Vermiform appendix (tissue), 1 donor: ENCODE results near the gene DET1.

DNA sequence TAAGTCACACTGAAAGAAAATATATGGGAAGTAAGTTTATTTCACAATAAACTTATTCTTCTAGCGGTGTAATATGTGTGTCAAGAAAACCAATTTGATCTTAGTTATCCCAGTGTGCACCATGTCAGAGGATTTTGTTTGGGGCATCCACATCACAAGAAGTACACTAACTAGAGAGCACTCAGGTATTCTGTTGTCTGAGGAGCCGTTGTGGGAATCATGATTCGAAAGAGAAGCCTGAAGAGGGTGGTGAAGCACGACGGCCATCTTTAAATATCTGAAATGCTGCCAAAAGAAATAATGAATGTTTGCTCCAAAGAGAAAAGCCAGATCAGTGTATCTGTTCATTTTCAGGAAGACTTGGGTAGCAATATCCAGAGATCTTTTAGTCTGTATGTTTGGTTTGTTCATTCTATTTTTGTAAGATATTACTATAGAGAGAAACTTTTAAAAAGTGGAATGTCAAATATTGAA lies 180.7 kb downstream of the KLHL25 start:
- PRO-cap, result no peak

- PRO-cap, result no peak
Measured at GRCh38 chr15:85617834-85618350, 176.8 kb downstream of the KLHL25 start.

DNA sequence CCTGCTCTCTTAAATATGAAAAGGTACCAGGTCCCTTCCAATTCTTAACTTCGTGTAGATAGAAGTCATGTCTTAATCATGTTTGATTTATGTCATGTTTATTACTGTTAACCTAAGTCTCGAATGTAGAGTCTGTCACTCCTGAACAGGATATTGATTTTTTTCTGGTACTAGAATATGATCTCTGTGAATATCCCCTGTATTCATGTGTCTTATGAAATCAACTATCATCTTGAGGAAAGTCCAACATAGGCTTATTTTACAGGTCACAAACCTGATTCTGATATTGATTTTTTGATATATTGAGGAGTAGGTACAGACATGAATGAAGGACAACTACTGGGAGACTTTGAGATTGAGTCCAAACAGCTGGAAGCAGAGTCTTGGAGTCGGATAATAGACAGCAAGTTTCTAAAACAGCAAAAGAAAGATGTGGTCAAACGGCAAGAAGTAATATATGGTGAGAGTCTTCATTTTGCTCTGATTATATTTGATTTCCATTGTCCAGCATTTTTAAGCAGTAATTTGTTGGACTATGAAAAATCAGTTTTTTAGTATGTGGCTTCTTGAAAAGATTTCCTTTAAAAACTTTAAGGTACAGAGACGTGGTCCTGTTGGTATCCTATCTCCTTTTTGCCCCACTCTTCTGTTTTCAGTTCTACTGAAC lies 76.9 kb downstream of the KLHL25 start:
- PRO-cap, result no peak

- PRO-cap, result no peak
Measured at GRCh38 chr15:85746916-85747862, 47.5 kb downstream of the KLHL25 start.

DNA sequence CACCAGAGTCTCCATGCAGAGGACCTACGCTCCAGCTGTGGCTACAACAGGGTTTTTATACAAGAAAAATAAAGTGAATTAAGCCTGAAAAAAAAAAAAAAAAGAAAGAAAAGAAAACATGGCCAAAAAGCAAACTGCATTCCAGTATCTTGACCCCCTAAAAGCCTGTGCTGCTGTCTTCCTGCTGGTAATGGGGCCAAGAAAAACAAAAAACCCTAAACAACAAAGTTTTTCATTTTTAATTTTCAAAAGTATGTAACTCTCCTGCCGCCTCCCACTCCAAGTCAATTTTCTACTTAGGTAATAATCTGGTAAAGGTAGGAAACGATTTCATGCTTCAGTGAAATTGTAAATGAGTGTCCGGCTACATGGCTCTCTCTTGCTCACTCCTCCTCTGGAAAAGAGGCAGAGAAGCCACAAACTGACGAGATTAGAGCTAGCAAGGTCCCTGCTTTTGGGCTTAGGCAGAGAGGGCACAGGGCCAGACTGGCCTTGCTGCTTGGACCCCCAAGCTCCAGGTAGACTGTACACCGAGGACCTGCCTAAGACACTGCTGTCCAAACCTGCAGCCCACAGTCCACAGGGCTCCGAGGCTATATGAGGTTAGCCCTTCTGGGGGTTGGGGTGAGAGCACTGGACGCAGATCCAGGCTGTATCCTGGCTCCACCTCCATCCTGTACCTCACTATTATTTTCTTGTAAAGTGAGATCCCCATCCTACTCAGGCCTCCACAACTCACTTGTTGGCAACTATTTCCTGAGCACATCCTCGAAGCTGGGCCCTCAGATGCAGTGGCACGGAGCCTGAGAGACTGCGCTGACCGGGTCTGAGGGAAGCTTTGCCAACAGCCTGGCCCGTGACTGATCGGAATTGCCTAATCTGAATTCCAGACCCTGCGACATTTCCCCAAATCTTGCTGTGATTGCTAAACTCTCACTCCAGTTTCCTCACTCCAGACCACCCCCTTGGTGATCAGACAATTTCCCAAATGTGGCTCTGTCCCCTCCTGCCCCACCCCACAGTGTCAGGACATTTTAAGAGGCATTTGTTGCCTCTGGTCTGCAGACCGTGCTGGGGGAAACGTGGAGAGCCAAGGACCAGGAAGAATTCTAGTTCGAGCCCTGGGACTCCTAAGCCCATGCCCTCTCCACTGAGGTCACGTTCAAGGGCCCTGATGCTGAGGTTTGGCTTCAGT lies 23.2 kb downstream of the KLHL25 start:
- PRO-cap, result no peak

- PRO-cap, result no peak
Measured at GRCh38 chr15:85780643-85781047, 14.1 kb downstream of the KLHL25 start.

DNA sequence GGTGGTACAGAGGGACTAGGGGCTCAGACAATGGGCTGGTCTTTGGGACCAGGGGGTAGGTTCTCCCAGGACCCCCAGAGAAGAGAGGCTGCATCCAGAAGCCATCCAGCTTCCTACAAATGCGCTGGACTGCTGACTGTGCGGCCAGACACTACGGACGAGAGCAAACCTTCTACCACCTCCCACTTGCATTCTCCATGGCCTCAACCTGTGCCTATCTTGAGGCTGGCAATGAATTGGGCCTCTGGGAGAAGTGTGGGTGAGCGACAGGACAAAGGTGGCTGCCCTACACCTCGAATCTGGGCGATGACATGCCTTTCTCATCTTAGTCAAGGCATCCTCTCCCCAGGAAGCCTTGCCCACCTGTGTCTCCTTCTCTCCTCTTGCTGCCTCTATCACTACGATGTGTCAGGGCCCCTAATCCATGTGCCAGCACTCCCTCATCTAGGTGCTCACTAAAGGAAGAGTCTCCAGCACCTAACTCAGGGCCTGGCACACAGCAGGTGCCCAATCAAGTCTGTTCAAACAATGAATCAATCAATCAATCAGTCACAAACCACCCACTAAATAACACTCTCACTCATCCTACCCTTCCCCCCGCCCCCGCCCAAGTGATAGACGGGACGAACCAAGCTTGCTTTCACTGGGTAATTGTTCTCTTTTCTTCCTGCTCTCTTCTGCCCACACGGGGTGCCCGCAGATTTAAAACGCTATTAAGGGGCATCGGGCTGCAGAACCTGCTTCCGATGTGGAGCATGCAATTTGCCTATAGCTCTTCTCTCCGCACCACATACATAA lies 2.1 kb downstream of the KLHL25 start:
- PRO-cap, result no peak

DNA sequence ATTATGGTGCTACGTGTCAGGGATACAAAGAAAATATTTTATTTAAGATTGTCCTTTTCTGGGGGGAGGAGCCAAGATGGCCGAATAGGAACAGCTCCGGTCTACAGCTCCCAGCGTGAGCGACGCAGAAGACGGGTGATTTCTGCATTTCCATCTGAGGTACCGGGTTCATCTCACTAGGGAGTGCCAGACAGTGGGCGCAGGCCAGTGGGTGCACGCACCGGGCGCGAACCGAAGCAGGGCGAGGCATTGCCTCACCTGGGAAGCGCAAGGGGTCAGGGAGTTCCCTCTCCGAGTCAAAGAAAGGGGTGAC lies 448.3 kb downstream of the AGBL1 start:
- PRO-cap, result no peak

GRCh38 chr15:87463942-87464266 lies 792.6 kb downstream of the NTRK3 start:
- PRO-cap, result no peak

DNA sequence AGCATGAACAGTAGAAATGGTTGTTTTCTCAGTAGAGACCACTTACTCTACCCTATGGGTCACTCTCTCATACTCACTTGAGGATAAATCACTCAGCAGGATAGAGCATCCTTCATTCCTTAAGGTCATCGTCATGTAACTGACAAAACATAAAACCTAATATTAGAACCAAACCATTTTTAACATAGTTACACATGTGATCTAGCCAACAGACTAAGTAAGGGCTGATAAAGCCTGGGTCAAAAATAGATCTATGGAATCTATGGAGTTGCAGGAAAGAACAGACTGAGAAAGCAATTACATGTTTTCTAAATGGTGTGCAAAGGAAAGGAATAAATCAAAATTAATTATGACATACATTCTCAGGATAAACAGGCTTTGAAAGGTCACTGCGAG lies 769.0 kb downstream of the NTRK3 start:
- PRO-cap, result no peak

- PRO-cap, result no peak
Measured at GRCh38 chr15:88248982-88249516, 7.5 kb downstream of the NTRK3 start.

DNA sequence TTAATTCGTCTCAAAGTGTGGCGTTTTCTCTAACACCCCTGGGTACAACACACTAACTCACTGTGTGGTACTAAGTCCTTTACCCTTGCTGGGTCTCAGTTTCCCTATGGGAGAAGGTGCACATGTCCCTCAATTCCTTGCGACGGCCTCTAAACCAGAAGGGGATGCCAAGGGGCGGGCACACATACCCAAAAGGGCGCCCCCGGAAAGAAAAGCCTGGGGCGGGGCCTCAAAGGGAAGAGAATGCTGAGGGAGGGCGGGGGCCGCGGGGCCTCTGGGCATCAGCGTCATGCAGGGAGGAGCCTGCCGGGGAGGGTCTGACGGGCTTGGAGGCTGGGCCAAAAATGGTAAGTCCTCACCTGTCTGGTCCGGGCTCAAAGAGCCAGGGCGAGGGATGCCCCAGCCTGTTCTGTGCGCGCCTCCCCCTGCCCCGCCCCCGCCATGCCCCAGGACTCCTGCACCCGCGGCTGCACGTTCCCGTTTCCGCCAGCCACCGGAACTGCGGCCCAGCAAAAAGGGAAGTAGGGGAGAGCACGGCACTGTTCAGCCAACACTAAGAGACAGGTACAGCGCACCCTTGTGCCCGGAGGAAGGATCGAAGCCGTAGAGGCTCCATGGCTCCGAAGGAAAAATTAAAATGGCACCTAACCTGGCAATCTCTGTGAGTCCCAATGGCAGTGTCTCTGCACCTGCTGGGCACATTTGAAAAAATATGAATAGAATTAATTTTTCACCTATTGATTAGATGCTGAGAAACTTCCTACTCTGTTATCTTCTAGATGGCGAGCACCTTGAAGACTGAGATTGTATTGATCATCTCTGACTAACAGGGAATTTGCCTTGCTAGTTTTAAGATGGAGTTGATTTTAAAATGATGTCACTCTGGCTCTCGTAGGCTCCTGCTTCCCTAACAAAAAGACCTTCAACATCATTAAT lies at the start of gene DET1:
TSS of gene DET1 (minus strand) at position 501 of the 936 bp plus-strand sequence.
- PRO-cap, result bidirectional peak, plus-strand start at position 377 of the sequence, minus-strand start at position 166 of the sequence; bidirectional peak, plus-strand start at position 635 of the sequence, minus-strand start at position 485 of the sequence

- PRO-cap, result no peak
Measured at GRCh38 chr15:88570984-88571872, 24.7 kb upstream of the DET1 start.

GRCh38 chr15:88635123-88635478 lies 3.7 kb upstream of the ISG20 start:
- PRO-cap, result no peak

GRCh38 chr15:88649191-88649784 lies 10.5 kb downstream of the ISG20 start:
- PRO-cap, result bidirectional peak, plus-strand start at chr15:88649258, minus-strand start at chr15:88649273; bidirectional peak, plus-strand start at chr15:88649657, minus-strand start at chr15:88649550

GRCh38 chr15:88649785-88650251 lies 11.0 kb downstream of the ISG20 start:
- PRO-cap, result no peak

DNA sequence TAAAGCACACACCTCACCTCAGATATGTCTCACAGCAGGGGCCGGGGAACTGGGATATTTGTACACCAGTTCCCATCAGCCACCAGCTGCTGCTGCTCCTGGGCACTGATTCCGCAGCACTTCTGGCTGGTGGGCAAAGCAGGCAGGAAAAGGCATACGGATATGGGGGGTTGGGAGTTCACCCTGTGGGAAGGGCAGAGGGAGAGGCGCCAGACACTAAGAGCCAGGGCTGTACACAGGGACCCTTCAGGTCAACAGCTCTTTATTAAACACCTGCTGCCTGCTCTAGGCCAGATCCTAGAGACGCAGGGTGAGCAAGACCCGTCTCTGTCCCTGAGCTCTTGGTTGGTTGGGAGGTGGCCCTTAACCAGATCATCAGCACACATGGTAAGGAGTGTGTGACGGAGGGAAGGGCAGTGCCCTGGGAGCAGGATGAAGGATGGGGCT lies 14.1 kb downstream of the ISG20 start:
- PRO-cap, result no peak

- PRO-cap, result no peak
Measured at GRCh38 chr15:88708542-88709122, 69.8 kb downstream of the ISG20 start.

DNA sequence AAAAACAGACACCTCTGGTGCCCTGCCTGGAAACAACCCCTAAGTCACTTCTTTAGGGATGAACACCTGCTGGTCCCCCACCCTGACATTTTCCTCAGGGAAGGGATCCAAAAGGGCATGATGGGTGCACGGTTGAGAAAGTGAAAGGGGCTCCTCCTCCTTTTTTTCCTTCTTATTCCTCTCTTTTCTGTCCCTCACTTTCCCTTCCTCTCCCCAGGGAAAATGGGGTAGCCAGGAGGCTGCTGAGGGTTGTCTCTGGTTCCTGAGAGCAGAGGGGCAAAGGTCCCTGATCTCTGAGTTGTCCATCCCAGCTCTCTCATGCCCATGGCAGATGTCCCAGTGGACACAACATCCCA lies 82.1 kb downstream of the ISG20 start:
- PRO-cap, result no peak

DNA sequence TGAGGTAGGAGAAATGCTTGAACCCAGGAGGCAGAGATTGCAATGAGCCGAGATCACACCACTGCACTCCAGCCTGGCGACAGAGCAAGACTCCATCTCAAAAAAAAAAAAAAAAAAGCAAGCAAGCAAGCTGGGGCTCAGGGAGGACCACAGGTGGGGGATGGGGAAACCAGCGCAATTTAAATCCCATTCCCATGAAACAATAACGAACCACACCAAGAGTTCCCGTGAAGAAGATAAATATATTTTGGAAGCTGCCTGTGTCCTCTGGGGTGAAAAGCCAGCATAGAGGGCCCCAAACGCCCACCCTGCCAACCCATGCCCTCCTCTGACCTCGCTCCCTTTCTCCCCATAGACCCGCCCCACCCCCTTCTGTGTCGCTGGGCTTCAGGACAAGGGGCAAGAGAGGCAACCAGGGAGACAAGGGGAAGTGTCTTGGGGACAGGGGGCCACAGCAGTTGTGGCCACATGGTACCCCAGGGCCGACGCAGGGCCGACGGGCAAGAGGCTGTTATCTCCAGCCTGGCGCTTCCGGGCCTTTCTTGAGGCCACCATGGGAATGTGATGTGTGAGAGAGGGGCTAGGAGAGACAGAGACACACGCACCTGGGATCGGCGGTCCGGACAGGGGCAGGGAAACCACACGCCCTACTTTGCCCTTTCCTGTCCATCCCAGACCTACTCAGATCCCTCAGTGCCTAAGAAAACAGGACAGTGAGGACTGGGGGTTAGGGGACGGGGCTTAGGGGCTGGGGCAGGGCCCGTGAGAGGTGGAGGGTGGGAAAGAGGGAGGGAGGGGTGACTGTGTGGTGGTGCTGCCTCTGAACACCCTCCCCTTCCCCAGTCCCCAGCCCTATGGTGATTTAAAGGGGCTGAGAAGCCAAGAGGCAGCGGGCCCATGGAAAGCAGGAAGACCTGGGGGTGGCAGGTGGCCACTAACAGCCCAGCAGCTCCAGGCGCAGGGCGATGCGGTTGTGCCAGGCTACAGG lies 3.4 kb upstream of the HAPLN3 start:
- PRO-cap, result no peak